ENCODE measurements around the gene PRLH.

DNA sequence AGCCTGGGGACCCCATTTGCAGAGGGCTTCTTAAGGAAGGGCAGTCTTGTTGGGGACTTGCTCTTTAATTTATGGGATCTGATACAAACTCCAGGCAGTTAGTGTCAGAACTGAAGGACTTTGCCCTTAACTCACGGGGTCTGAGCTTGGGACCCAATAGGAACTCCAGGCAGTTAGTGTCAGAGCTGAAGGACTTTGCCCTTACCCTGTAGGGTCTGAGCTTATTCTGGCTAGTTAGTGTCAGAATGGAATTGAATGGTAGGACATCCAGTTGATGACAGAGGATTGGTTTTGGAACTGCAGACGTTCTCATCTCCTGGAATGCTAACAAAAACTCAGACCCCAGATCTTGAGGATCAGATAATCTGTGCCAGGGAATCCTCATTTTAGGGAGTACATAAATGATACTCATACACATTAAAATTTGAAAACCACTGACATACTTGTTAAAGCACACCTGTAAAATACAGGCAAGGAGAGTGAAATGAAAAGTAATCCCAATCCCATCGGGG, 256.8 kb upstream of the COPS8 start:
- RRBS = no CpG with 5 or more reads among the region's 3 CpGs

DNA sequence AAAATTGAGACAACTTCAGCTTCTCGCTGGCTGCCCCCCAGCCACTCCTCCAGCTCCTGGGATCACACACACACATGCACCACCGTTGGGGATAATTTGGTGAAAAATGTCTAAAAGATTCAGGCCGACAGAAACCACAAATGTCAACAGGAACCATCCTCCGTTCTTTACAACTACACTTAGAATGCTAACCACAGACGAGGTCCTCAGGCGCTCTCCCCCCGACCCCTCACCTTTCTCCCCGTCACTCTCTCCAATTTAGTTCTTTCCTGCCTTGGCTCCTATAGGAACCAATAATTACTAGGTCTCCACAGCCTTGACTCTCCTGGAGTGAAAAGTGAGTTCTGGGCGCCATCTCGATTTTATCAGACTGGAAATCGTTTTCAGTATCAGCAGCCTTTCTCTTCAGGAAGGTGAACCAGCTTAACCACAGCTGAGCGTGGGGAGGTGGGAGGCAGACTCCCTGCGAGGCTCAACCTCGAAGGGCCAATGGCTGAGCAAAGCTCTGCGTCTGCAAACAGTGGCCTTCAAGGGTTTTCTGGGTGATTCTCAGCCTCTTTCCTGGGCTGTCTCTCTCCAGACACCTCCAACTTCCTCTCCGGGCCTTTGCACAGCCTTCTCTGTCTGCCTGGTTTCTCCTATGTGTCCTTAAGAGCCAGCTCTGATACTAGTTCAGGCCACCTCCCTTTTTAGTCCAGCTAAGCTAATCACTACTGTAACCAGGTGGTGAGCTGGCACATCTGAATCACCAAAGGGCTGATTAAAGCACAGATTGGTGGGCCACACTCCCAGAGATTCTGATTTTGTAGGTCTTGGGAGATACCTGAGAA, 115.7 kb upstream of the COPS8 start:
- RRBS = no CpG with 5 or more reads among the region's 16 CpGs

DNA sequence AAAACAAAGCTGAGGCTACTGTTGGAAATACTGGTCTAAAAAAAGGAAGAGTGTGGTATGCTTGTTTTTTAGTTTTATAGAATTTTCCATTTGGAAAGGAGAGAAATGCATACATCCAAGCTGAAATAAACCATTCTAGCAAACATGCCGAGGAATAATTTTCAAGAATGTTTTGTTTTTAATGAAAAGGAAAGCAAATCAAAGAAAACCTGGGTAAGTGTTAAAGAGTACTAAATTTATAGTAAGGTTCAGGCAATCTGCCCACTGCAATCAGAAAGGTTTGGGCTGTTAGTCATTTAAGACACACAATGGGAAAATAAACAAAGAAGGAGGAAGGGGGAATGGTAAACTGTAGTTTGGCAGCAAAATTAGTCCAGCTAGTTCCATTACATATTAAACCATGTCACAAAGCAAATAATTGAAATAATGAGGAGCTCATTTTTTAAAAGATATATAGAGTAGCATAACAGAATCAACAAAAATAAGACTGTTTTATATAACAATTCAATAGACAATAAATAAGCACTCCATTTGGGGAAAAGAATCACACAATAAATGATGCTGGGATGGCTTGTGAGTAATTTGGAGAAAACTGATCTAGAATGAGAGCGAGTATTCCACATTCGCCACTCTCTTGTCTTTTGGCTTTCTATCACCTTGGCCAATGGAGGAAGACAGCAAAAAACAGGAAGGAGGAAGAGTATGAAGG, 87.4 kb upstream of the COPS8 start:
- RRBS = no CpG with 5 or more reads among the region's 3 CpGs

DNA sequence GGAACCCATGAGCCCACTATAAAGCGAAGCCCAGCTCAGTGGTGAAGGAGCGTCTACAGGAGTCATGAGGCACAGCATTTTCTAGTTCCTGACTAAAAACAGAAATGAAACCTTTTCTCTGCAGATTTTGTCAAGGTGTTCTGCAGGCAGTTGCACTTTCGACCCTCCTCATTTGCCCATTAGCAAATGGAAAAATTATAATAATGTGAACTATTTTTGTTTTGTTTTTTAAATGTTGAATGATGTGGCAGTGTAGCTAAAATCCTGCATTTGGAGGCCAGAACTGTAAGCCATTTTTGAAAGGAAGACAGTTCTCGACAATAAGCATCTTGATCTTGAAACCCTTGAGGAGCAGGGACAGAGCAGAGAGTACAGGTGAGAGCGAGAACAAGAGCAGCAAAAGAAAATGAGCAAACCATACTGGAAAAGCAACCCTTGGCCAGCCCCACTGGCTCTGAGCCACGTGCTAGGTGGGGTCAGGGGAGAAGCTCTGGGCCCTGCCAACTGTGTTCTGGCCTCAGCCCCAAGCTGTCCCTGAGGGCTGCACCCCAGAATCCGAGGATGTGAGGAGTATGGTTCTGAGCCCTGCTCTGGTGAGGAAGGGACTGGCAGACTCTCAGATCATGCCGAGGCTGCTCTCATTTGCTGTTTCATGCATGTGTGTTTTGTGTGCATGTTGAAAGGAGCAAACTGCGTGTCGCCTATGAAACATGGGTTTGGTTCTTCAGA, 26.3 kb upstream of the COPS8 start:
- RRBS = no CpG with 5 or more reads among the region's 10 CpGs

DNA sequence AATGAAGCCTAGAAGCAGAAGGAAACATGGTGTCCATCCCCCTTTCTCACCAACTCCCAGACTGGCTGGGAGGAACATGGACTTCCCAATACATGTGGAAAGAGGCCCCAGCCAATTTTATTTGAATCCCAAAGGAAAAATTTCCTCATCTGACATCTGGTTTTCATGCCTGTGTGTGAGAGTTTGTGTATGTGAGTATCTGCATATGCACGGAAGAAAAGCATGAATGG, 84.3 kb downstream of the COPS8 start:
- RRBS = no CpG with 5 or more reads among the region's 1 CpG

- RRBS = no CpG with 5 or more reads among the region's 15 CpGs
These were observed 119.3 kb downstream of the COPS8 start for GRCh38 chr2:237204807-237205663.

GRCh38 chr2:237234054-237234824, 148.6 kb downstream of the COPS8 start:
- RRBS = no CpG with 5 or more reads among the region's 5 CpGs

- RRBS = no CpG with 5 or more reads among the region's 24 CpGs
These were observed 122.7 kb downstream of the COL6A3 start for GRCh38 chr2:237290961-237291991.

DNA sequence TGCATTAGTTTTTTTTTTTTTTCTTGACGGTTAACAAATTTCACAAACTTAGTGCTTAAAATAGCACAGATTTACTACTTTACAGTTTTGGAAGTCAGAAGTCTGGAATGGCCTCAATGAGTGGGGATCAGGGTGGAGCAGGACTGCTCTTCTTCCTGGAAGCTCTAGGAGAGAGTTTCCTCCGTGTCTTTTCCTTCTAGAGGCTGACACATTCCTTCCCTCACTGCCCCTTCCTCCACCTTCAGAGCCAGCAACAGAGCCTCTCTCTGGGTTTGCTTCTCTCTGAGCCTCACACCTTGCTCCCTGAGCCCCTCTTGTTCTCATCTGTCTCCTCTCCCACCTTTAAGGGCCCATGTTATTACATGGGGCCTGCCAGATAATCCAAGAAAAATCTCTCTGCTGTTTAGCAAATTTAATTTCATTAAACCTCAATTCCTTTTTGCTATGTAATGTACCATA, 117.1 kb downstream of the COL6A3 start:
- RRBS = no CpG with 5 or more reads among the region's 2 CpGs

GRCh38 chr2:237355602-237356041, 58.3 kb downstream of the COL6A3 start:
- RRBS = no CpG with 5 or more reads among the region's 7 CpGs

GRCh38 chr2:237412530-237412981, 1.4 kb downstream of the COL6A3 start:
- RRBS = 89% methylated on average over 2 of the region's 8 CpGs

- RRBS = no CpG with 5 or more reads among the region's 10 CpGs
These were observed 8.3 kb upstream of the COL6A3 start for GRCh38 chr2:237422208-237422629.

- RRBS = no CpG with 5 or more reads among the region's 8 CpGs
These were observed 24.2 kb upstream of the COL6A3 start for GRCh38 chr2:237438075-237438659.

DNA sequence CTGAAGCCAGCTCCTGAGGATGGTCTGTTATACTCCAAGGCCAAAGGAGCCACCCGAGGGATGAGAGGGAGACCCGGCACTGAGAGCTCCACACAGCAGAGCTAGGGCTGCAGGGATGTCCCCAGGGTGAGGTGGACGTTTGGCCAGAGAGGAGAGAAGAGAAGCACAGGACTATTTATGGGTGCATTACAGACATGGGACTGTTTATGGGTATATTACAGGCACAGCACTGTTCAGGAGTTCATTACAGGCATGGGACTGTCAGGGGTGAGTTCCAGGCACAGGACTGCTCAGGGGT, 15.2 kb upstream of the MLPH start:
- RRBS = no CpG with 5 or more reads among the region's 3 CpGs

- RRBS = no CpG with 5 or more reads among the region's 5 CpGs
These were observed 3.3 kb downstream of the MLPH start for GRCh38 chr2:237490156-237490865.

GRCh38 chr2:237509389-237510356, 22.6 kb downstream of the MLPH start:
- RRBS = no CpG with 5 or more reads among the region's 14 CpGs

DNA sequence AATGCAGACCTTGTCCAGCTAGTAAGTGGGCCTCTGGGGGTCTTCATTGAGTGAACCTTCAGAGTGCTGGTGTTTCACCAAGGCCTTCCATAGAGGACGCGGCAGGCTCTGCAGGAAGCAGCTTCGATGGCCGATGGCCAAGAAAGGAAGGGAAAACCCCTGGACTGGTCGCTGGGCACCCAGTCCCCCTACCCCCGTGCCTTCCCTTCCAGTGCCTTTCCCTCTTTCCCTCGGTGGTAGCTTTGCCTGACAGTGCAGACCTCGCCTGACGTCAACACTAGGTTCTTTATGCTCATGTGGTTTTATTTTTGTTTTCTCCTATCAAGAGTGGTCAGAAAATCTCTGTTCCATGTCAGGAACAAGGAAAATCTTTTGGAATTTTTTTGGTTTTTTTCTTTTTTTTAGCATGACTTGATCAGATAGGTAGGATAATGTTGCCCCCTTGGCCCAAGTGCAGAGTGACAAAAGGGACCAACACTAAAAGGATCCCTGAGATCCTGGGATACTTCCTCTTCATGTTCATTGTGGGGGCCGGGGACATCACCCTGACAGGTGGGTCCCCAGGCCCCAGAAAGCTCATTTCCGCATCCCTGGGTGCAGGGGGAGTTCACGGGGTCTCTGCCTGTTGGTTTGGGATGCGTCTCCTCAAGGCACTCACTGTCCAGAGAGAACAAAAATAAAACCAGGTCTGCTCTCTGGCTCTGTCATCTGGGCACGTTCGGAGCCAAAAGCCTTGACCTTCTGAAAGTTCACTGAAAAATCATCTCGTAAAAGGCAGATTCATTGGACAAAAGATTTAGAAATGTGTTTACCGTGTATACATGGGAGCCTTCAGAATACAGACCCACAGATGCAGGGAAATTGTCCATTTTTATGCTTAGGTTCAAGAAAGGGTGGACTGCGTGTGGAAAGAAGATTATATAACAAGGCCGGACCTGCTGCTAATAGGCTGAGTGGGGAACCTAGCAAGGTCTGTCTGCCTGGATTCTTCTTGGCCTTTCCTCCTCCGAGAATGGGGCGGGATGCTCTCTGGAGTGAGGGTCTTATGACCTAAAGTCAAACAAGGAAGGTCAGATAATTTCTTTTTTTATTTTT, 26.5 kb downstream of the MLPH start:
- RRBS = no CpG with 5 or more reads among the region's 21 CpGs

DNA sequence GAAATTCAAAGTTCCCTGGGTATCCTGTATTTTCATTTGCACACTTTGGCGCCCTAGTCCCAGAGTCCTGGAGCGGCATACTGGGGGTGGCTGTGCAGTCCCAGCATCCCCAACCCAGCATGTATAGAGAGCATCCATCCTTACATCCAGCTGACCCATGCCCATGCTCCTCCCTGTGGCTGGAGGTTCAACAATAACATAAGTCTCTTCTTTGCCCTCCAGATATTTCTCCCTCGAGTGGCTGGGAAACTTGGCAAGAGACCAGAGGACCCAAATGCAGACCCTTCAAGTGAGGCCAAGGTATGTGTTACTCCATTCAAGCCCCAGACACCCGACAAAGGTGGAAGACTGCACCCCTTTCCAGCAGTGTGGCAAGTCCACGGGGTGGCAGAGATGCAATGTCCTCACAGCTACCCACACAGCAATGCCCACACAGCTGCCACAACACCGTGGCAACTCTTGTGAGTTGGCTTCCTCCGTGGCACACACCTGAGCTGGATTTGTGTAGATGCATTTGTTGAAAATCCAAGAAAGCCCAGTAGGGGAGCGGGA, 19.9 kb upstream of the PRLH start:
- RRBS = no CpG with 5 or more reads among the region's 8 CpGs

GRCh38 chr2:237566426-237566696, at the start of gene PRLH:
Gene PRLH, plus strand, starts transcription at chr2:237566574.
- RRBS = no CpG with 5 or more reads among the region's 10 CpGs

DNA sequence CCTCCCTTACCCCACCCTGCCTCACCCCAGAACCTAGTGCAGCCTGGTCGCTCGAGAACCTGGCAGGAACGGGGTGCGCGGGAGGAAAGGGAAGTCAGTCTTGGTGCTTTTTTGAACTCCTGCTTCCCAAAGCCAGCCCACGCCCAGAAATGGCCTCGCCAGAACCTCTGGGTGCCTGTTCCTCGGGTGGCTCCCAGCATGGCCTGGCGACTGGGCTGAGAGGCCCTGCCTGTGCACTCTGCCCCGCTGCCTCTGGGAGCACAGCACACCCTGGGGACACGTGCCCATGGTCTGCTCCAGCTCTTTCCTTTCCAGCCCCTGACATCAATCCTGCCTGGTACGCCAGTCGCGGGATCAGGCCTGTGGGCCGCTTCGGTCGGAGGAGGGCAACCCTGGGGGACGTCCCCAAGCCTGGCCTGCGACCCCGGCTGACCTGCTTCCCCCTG, 346 bp downstream of the PRLH start:
- RRBS = no CpG with 5 or more reads among the region's 20 CpGs